Gastroesophageal sphincter (tissue), 4 donors: ENCODE measurements around the genes GPR4, SIX5 and PNMA8A.

- PRO-cap = unidirectional peak, minus-strand start at chr19:45602161
- RAMPAGE, long total RNA, 4 experiments = start-site peak on the minus strand in 1 of 4 experiments, at chr19:45602138-45602221 at its widest, 32 reads per replicate
Observed at GRCh38 chr19:45601993-45602512, at the start of gene GPR4. Gene GPR4 (minus strand): TSS chr19:45602212.

- PRO-cap = no peak
- RAMPAGE, long total RNA, 4 experiments = no peak in any of the 4 experiments
Observed at GRCh38 chr19:45606813-45607704, 5.0 kb upstream of the GPR4 start.

- PRO-cap = no peak
- RAMPAGE, long total RNA, 4 experiments = no peak in any of the 4 experiments
Observed at GRCh38 chr19:45615496-45616486, 13.8 kb upstream of the GPR4 start.

GRCh38 chr19:45693311-45693750 lies 865 bp downstream of the QPCTL start:
- PRO-cap = unidirectional peak, minus-strand start at chr19:45693485
- RAMPAGE, long total RNA, 4 experiments = no peak in any of the 4 experiments

DNA sequence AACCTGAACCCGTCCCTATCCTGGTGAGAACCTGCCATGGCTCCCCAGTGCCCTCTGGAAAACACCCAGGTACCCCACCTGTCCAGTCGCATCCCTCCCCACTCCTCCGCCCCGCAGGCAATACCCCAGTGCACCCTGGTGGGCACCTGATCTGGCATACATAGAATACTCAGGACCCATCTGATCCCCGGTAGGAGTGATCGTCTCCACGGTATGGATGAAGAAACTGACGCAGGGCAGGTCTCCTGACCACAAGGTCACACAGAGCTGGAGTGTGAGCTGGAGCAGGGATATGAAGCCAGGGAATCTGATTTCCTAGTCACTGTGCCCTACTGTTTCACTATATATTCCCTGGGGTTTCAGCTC lies 12.7 kb downstream of the FBXO46 start:
- PRO-cap = no peak
- RAMPAGE, long total RNA, 4 experiments = no peak in any of the 4 experiments

DNA sequence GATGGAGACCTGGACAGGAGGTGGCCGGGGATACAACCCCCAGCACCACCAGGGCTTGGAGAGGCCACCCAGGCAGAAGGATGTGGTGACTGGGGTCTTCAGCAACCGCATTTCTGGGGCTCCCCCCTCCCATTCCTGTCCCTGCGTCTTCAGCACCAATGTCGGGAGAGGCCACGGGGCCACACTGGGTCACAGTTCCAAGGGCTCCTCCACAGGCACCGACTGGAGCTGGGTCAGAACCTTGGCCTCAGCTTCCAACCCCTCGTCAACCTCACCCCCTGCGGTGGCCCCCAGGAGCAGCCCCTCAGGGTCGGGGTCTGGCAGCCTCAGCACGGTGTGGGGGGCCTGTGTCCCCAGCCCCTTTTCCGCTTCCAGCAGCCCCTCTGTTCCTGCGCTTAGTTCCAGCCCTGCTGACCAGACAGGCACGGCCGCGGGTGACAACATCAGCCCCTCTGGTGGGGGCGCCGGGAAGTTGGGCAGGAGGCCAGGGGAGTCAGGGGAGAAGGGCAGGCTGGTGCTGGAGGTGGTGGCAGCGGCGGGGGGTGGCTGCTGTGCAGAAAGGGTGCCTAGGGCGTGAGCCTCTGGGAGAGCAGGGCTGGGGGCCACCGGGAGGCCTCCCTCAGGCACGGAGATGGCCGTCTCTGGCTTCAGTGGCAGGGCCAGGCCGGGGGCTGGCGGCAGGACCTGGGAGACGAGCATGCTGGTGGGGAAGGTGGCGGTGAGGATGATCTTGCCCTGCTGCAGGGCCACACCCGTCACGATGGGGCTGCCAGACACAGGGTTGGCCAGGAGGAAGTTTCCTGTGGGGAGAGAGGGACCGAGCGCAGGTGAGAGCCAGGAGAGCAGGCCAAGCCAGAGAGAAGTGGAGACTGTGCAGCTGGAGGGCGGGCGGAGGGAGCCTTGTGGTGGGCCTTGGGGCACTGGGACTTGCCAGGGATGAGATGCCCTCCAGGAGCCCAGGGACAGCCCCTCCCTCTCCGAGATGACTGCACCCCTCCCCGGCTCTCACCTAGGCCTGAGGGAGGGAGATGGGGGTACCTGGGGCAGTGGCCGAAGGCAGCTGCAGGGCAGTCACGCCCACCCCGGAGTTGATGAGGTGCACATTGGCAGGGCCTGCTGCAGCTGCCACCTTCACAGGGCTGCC lies 3.4 kb downstream of the SIX5 start:
- PRO-cap = no peak
- RAMPAGE, long total RNA, 4 experiments = no peak in any of the 4 experiments

- PRO-cap = bidirectional peak, plus-strand start at chr19:45768793, minus-strand start at chr19:45768735; bidirectional peak, plus-strand start at chr19:45769684, minus-strand start at chr19:45769216
- RAMPAGE, long total RNA, 4 experiments = start-site peak on the minus strand in 3 of 4 experiments, at chr19:45769210-45769302 at its widest, 47 to 252 reads per replicate
Observed at GRCh38 chr19:45768680-45769522, at the start of gene SIX5. Gene SIX5 (minus strand): TSS chr19:45769252.

DNA sequence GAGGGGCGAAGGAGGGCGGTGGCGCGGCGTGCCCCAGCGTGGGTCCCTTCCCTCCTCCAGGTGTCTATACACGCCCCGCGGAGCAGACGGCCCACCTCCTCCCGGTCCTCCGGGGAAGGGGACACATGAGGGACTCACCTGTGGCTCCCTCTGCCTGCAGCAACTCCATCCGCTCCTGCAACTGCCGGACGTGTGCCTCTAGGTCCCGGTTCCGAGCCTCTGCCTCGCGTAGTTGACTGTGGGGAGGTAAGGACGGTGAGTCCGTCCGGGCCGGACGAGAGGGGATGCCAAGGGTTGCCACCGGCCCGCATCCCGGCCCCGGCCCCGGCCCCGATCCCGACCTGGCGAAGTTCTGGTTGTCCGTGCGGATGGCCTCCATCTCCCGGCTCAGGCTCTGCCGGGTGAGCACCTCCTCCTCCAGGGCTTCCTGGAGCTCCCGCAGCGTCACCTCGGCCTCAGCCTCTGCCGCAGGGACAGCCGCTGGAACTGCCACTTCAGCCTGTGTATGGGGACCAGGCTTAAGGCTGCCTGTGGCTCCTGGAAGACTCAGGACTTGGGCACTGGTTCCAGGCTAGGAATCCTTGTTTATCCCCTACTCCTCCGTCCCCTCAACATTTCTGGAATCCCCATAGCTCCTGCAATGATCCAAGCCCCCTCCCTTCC lies 2.5 kb upstream of the SIX5 start:
- PRO-cap = no peak
- RAMPAGE, long total RNA, 4 experiments = no peak in any of the 4 experiments

GRCh38 chr19:45781444-45782151 lies 692 bp downstream of the DMPK start:
- PRO-cap = no peak
- RAMPAGE, long total RNA, 4 experiments = no peak in any of the 4 experiments

DNA sequence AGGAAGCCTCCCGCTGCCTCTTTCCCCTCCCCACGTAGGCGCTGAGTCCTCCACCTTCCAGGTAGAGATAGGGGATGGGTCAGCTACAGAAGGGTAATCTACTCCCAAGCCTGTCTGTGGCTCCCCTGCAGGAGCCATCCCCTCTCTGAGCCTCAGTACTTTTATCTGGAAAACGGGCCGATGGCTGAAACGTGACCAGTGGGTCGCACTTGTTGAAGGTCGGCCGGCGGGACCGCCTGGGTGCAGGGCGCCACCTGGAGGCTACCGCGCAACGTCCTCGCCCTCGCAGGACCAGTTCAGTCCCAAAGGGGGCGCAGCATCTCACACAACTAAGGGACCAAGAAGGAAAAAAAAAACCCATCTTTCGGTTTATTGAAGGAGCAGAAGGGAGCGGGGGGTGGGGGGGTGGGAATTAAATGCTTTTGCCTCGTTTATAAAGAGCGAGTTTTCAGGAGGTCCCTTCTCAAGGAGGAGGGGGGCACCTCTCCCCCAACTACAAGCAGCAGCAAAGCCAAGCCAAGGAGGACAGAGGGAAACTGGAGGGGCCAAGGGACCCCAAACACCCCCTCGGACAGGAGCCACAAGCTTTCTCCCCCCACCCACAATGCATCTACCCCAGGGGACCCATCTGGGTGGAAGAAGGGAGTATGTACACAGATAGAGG lies 2.5 kb downstream of the IRF2BP1 start:
- PRO-cap = no peak
- RAMPAGE, long total RNA, 4 experiments = no peak in any of the 4 experiments

- PRO-cap = no peak
- RAMPAGE, long total RNA, 4 experiments = no peak in any of the 4 experiments
Observed at GRCh38 chr19:46404461-46404935, 8.9 kb downstream of the CCDC8 start.

GRCh38 chr19:46410983-46411705 lies 2.2 kb downstream of the CCDC8 start:
- PRO-cap = no peak
- RAMPAGE, long total RNA, 4 experiments = no peak in any of the 4 experiments

GRCh38 chr19:46411807-46412568 lies 1.4 kb downstream of the CCDC8 start:
- PRO-cap = no peak
- RAMPAGE, long total RNA, 4 experiments = no peak in any of the 4 experiments

DNA sequence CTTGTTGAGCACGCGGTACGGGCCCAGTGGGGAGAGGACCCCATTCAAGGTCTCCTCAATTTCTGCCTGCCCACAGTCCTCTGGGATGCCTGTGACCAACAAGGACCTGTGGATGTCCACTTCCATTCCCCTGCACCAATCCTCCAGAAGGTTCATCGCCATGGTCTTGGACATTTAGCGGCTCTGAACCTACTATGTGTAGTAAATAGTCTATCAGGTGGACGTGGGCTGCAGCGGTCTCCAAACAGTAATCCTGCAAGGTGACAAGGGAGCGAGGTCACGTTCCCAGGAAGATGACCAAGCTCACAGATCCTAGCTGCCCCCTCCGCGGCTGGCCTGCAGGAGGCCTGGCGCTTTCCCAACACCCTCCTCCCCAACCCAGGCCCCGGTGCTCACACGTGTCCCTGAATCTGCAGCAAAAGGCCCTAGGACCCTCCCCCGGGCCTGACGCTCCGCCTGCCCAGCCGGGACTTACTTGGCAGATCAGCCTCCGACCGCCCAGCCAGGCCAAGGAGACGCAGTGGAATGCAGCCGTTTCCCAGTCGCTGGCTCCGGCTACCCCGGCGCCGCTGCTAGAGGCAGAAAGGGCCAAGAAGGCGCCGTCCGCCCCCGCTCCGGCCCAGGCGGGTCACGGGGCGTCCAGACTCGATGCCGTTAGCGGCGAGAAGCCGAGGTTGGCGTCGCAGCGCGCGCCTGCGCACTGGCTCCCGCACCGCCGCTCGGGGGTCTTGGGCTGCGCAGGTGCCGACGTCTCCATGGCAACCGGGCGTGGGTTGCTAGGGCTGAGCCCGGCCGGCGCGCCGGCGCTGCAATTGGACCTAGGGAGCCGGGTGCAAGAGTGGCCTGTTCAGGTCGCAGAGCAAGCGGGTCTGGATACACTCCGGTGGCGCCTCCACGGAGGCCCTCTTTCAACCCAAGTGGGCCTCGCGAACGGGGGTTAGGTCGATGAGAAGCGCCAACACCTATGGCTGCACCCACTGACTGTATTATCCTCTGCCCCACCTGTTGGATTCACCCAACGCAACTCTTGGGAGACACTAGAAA lies at the start of gene PNMA8A:
Gene PNMA8A (minus strand): TSS at position 702 of the 1,044 bp plus-strand sequence.
- PRO-cap = no peak
- RAMPAGE, long total RNA, 4 experiments = start-site peak on the minus strand in 1 of 4 experiments, centred at position 670 of the sequence, 36 reads per replicate

DNA sequence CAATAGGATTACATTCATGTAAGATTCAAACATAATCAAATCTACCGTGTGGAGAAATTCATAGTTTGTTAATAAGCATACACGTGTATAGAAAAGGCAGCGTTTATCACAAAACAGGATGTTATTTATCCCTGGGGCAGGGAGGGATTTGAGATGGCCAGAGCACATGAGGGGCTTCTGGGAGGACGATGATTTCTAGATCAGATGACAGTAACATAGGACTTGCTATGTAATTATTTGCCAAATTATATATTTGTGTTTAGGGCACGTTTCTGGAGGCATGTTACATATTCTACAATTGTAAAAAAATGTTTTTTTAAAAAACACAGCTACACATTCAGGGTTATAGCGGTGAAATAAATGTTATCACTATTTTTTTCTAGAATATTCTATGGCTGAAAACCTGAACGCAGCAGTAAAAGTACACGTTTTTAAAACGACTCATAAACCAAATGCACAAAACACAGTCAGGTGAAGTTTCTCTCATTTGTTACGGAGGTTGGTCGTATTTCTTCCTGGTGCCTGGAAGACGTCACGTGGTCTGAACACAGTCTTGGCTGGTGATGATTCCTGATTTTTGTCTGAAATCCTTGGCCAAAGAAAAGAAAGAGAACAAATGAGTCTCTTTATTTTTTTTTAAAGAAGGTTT lies 9.6 kb upstream of the PNMA8A start:
- PRO-cap = no peak
- RAMPAGE, long total RNA, 4 experiments = no peak in any of the 4 experiments

DNA sequence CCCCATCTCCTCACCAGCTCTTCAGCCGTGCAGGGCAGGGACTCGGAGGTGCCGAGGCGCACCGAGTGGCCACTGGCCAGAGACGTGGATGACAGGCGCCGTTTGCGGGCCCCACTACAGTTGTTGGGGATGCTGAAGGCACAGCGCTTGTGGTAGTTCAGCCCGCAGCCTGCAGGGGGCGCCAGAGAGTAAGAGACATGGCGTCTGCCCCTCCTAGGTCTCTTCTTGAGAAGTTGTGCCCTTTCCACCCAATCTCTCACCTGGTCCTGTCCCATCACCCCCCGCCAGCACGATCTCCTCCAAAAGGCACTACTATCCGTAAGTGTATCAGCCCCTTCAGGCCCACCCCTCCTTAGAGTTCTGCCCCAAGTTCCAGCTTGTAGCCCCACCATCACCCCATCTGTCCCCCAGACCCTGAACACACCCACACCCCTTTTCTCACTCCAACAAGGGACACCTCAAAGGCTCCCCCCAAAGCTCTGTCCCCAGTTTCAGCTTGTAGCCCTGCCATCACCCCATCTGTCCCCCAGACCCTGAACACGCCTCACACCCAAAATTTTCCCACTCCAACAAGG lies 12.3 kb downstream of the PRKD2 start:
- PRO-cap = no peak
- RAMPAGE, long total RNA, 4 experiments = no peak in any of the 4 experiments

GRCh38 chr19:46737448-46738096 lies 8.3 kb upstream of the FKRP start:
- PRO-cap = no peak
- RAMPAGE, long total RNA, 4 experiments = no peak in any of the 4 experiments

DNA sequence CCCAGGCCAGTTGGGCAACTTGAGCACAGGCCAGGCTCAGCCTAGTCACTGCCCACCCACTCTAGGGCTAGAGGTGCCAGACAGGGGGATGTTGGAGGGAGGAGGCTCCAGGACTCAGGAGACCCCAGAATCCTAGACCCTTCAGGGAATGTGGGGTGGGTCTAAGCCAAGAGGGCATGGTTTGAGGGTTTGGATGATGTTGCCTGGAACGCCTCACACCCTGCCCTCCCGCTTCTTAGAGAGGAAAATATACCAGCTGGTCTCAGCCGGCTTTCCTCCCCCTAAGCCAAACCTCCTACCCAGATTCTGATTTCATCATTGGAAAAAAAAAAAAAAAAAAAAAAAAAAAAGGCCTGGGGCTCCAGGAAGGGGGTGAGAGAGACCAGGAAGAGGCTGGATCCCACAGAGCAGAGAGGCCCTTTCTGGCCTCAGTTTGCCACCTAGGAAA lies 8.0 kb upstream of the SLC1A5 start:
- PRO-cap = no peak
- RAMPAGE, long total RNA, 4 experiments = no peak in any of the 4 experiments

GRCh38 chr19:46861302-46861569 lies 439 bp downstream of the ARHGAP35 start:
- PRO-cap = no peak
- RAMPAGE, long total RNA, 4 experiments = no peak in any of the 4 experiments

- PRO-cap = bidirectional peak, plus-strand start at chr19:46862283, minus-strand start at chr19:46862183
- RAMPAGE, long total RNA, 4 experiments = no peak in any of the 4 experiments
Observed at GRCh38 chr19:46861570-46862555, 1.1 kb downstream of the ARHGAP35 start.